ENCODE measurements around a stretch of chr1.

- RRBS = no CpG with 5 or more reads among the region's 11 CpGs
Observed at GRCh38 chr1:220770241-220770683, 16.5 kb upstream of the MTARC1 start.

GRCh38 chr1:220877161-220877887 is 1.9 kb upstream of the HLX start:
- RRBS = 30% methylated on average over 5 of the region's 48 CpGs

GRCh38 chr1:220878125-220879053 is 854 bp upstream of the HLX start:
- RRBS = 17% methylated on average over 16 of the region's 41 CpGs

DNA sequence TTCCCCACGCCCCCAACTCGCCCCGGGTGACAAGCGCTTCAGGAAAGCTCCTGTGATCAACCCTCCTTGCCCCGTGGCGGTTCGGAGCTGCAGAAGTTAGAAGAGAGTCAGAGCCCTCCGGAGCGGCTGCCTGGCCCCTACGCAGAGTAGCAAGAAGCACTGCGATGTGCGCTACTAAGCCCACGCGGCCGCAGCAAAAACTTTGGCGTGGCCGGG is 281 bp upstream of the HLX start:
- RRBS = 1% methylated on average over 12 of the region's 17 CpGs

DNA sequence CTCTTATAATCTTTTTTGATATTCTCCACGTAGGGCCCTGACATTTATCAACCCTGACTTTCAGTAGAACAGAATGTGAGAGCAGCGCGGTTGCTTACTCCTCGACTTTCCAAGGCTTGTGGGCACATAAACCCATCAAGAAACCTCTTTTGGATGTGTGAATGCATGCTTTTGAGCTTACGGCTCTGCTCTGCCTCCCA is 34.7 kb downstream of the DUSP10 start:
- RRBS = no CpG with 5 or more reads among the region's 5 CpGs

DNA sequence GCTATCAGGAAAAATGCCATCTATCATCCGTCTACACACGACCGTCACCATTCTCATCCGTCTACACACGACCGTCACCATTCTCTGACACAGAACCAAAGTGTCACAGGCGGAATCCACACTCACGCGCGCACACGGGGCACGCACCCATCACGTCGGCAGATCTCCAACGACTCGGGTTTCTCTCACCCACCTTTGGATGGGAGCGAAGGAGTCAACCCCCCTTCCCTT is 993 bp downstream of the DUSP10 start:
- RRBS = no CpG with 5 or more reads among the region's 17 CpGs

GRCh38 chr1:222739424-222739846 is 2.4 kb downstream of the FAM177B start:
- RRBS = no CpG with 5 or more reads among the region's 2 CpGs

DNA sequence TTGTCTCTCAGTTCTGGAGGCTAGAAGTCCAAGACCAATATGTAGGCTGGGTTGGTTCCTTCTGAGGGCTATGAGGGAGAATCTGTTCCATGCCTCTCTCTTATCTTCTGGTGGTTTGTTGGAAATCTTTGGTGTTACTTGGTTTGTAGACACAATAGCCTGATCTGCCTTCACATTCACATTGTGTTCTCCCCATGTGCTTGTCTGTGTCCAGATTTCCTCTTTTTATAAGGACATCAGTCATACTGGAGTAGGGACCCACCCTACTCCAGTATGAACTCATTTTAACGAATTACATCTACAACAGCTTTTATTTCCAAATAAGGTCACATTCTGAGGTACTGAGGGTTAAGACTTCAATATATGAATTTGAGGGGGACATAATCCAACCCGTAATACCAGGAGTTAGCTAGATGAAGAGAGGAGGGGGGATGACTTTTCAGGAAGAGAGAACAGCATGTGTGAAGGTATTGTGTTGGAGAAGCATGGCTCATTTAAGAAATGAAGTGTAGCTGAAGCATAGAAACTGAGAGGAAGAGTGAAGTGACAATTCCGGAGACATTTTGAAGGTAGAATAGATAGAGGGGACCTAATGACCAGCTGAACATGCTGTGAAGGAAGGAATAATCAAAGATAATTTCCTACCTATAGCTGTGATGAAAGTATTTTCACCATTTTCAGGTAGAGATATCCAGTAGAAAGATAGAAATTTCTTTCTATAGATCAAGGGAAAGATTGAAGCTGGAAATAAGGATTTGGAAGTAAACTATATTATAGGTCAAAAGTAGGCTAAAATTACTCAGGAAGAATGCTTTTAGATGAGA is 76.1 kb downstream of the DISP1 start:
- RRBS = no CpG with 5 or more reads among the region's 3 CpGs

DNA sequence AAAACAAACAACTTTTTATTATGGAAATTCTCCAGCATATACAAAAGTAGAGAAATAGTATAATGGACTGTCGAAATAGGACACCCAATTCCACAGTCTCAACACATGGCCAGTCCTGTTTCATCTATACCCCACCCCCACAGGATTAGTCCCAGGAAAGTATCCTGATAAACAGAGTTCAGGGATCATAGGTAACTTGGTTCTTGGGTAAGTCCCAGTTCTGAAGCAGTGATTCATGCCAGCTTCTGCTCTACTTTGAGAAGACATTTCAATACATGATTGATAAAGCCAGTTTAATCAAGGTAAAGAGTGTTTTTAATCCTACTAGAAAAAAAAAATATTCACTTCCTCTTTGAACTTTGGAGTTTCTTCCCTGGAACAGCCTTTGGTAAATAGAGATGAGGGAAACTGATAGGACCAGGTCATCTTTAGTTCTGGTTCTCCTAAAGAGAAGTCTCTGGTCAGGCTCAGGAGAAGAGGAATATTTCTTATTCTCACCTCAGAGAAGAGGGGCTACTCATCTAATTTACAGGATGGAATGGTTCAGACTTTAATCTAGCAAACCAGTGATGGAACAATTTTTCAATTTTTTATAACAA is 142.4 kb downstream of the TLR5 start:
- RRBS = no CpG with 5 or more reads among the region's 1 CpG

DNA sequence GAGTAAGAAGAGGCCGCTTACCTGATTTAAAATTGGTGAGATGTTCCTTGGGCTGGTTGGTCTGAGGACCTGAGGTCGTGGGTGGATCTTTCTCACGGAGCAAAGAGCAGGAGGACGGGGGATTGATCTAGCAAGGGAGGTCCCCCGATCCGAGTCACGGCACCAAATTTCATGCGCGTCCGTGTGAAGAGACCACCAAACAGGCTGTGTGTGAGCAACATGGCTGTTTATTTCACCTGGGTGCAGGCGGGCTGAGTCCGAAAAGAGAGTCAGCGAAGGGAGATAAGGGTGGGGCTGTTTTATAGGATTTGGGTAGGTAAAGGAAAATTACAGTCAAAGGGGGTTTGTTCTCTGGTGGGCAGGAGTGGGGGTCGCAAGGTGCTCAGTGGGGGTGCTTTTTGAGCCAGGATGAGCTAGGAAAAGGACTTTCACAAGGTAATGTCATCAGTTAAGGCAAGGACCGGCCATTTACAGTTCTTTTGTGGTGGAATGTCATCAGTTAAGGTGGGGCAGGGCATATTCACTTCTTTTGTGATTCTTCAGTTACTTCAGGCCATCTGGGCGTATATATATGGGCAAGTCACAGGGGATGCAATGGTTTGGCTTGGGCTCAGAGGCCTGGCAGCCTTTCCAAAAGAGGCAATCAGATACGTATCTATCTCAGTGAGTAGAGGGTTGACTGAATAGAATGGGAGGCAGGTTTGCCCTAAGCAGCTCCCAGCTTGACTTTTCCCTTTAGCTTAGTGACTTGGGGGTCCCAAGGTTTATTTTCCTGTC is 113.3 kb downstream of the TLR5 start:
- RRBS = no CpG with 5 or more reads among the region's 17 CpGs

- RRBS = no CpG with 5 or more reads among the region's 2 CpGs
Observed at GRCh38 chr1:223046000-223046435, 97.0 kb downstream of the TLR5 start.

GRCh38 chr1:223143699-223144314 is 759 bp upstream of the TLR5 start:
- RRBS = no CpG with 5 or more reads among the region's 10 CpGs

- RRBS = no CpG with 5 or more reads among the region's 5 CpGs
Observed at GRCh38 chr1:223662948-223663450, 2.5 kb downstream of the CAPN8 start.

DNA sequence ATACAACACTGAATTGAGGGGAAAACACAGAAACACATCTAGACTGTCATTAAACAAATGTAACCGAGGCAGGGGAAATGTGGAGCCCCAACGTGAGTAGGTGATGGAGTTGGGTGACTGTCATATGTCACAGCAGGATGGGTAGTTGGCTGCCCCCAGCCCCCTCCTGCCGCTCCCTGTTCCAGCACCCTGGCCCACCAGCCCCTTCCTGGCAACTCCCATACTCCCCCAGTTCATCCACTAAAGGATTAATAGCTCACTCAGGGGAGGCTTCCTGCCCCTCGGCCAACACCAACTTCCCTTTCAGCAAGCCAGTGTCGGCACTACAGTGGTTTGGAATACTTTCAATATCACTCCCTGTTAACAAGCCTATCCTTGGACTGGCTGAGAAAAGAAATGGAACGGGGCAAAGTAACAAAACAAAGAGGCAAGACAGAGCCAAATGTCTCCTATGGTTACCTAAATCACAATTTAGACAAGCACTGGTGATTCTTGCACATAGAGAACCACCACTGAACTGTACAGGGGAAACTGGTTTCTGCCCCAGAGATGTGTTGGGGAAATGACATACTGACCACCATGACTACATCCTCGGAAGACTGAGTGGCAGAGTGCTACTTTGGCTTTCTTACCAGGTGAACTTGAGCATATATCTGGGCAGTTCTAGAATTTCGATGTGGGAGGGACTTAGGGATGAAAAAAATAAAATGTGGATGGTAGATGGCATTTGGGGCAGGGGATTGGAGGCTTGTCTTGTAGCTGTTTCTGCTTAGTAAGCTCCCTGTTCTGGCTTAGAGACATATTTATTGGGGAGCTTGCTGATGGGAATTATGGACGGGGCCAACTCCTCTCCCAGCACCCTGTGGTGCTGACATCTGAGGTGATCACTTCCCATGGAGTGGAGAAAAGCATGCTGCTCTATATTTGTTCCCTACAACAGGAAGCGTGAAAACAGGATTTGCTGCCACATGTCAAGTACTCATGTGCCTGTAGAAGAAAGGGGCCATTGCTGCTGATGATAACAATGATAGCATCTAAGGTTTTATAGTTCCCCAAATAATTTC is 7.2 kb upstream of the CAPN2 start:
- RRBS = no CpG with 5 or more reads among the region's 10 CpGs

DNA sequence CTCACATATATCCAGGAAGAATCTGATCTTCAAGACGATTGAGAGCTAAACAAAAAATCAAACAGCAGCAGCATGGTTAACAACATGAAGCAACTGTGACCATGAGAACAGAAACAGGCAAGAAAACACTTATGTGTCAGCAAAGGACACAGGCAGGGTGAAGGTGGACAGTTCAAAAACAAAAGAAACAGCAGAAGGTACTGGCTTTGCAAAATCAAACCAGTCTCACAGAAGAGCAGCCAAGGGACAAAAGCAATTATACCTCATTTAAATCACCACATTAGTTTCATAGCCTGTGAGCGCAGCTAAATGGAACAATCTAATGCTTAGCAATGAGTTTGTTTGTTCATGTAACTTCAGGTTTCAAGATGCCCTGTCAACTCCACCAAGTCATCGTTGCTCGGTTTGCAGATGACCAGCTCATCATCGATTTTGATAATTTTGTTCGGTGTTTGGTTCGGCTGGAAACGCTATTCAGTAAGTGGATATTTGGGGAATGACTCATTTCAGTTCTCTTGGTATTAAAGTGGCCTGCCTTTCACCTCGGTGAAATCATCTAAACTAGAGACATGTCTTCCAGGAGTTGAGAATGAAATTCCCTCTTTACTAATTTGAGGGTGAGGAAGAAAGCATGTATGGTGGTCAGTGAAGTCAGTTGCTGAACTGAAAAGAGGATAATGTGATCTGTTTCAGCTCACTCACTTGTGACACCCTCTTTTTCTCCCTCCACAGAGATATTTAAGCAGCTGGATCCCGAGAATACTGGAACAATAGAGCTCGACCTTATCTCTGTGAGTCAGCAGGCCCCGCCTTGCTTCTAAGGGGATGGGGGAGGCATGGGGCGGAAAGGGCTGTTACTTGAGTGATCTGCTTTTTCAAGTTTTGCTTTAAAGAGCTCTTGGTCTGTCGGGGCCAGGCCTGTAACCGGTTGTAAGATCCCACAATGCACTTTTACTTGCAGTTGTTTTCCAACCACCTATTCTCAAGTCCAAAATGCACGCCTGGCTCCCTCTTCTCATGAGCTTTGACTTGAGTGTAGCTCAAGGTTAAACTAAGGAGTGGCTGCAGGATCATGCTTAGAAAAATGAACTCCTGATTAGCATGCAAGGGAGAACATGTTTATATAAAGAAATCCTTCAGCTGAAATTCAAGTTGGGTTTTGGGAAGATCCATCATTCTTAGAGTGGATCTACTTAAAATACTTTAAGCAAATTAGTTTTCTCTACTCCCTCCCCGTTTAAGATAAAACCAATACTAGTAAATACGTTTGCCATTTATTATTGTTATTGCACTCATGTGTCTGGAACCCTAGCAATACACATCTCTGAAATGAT is 59.6 kb downstream of the CAPN2 start:
- RRBS = no CpG with 5 or more reads among the region's 18 CpGs

DNA sequence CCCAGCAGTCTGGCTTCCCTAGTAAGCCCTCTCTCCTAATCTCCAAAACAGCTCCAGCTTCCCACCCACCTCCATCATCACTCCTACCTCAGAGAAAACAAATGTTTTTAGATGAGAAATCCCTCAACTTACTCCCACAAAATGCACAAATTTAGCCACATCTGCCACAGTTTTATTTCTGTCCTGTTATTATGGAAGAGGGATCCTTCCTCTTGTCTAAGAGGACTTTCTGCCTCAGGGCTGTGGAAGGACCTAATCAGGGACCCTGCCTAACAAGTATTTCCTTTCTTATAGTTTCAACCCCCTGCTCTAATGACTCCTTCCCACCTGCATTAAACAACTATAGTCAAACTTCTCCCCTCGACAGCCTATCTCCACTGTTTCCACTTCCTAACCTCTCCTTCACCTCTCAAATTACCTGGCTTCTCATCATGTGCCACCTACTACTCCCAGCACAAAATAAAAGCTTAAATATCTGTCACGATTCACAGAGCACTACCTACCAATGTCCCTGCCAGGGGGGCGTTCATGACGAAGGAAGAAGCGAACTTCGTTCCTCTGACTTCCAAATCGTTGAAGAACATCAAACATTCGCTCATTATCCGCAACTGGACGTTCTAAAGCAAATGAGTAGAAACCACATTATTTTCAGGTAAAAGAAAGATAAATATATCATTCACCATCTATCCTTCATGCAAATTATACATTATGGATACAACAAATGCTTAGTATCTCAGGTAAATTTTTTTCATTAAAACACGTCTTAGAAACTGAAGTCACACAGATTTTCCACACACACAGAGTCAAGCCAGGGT is 31.8 kb downstream of the TP53BP2 start:
- RRBS = no CpG with 5 or more reads among the region's 11 CpGs

- RRBS = no CpG with 5 or more reads among the region's 4 CpGs
Observed at GRCh38 chr1:223832458-223832922, 13.3 kb downstream of the TP53BP2 start.

DNA sequence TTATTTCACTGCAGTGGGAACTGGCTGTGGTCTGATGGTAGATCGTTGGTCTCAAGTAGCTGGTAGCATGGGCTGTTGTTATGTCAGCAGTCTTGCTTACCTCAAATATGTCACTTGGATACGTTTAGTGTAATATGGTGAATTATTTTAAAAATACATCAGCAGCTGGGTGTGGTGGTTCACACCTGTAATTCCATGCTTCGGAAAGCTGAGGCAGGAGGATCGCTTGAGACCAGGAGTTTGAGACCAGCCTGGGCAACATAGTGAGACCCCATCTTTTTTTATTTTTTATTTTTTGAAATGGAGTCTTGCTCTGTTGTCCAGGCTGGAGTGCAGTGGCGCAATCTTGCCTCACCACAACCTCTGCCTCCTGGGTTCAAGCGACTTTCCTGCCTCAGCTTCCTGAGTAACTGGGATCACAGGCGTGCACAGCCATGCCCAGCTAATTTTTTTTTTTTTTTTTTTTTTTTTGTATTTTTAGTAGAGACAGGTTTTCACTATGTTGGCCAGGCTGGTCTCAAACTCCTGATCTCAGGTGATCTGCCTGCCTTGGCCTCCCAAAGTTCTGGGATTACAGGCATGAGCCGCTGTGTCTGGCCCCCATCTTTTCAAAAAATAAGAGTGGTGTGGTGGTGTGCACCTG is 10.6 kb downstream of the DEGS1 start:
- RRBS = no CpG with 5 or more reads among the region's 8 CpGs

GRCh38 chr1:224195098-224195630 is 12.1 kb downstream of the DEGS1 start:
- RRBS = no CpG with 5 or more reads among the region's 12 CpGs

GRCh38 chr1:224256663-224257251 is 73.2 kb downstream of the NVL start:
- RRBS = no CpG with 5 or more reads among the region's 3 CpGs

Data from iris pigment epithelial cell (primary cell).